Rectum (tissue), 1 donor: Measurements from ENCODE around the gene NR2F2.

GRCh38 chr15:95328984-95329941 lies 1001.2 kb upstream of the NR2F2 start:
- PRO-cap, result no peak

DNA sequence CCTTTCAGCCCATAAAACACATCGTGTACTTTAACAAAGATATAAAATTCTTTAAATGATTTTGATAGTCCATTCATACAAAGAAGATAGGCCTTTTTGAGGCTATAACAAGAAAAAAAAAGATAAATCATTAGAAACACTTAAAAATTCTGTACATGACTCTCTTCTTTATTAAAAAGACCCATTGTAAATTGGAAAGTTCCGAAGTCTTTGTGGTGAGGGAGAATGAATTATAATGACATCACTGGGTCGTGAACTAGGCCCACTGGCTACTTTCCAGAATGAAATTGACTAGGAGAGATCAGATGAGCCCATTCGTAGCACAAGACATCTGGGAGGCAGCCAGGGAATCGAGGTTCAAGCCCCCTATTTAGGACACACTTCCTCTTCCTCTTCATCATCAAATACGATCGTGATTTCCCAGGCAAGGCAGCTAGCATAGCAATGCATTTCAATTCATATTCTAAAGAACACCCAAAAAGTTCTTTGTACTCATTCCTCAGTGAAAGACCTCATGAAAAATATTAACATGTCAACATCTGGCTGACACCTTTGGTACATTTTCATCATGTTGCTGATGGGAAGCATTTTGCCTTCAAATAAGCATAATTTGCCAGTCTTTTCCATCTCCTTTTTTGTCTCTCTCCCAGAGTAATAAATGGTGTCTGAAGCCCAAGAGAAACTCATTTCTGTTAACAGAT lies 889.7 kb upstream of the NR2F2 start:
- PRO-cap, result no peak

GRCh38 chr15:95470419-95470722 lies 860.1 kb upstream of the NR2F2 start:
- PRO-cap, result no peak

GRCh38 chr15:95478068-95478571 lies 852.4 kb upstream of the NR2F2 start:
- PRO-cap, result no peak

- PRO-cap, result no peak
Observed at GRCh38 chr15:95556699-95557420, 773.6 kb upstream of the NR2F2 start.

- PRO-cap, result no peak
Observed at GRCh38 chr15:95659315-95660191, 670.9 kb upstream of the NR2F2 start.

GRCh38 chr15:95839810-95840596 lies 490.5 kb upstream of the NR2F2 start:
- PRO-cap, result no peak

GRCh38 chr15:95869822-95870455 lies 460.6 kb upstream of the NR2F2 start:
- PRO-cap, result no peak

DNA sequence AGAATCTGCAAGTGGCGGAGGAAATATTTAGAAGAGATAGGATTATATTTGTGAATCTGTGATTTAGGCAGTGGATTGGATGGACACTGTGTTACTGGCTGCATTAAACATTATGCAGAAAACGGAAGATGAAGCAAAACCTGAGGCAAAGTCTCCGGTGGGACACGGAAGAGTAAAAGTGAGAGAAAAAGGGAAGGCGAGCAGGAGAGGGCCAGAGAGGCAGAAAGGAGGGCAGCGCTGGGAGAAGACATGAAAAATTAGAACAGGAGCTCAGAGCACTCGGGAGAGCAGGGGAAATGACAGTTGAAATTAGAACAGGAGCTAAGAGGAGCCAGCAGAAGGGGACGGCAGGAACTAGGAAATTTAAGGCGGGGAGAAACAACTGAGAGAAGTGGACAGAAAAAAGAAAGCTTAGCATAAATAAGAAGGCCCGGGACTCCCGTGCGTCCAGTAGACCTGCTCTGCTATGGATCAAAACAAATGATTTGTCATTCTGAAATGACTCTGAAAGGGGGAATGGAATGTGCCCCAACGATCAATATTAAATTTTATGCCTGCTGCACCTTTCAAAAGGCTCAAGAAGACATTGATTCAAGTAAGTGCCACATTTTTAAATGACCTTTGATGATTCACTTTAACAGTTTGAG lies 340.1 kb upstream of the NR2F2 start:
- PRO-cap, result no peak

DNA sequence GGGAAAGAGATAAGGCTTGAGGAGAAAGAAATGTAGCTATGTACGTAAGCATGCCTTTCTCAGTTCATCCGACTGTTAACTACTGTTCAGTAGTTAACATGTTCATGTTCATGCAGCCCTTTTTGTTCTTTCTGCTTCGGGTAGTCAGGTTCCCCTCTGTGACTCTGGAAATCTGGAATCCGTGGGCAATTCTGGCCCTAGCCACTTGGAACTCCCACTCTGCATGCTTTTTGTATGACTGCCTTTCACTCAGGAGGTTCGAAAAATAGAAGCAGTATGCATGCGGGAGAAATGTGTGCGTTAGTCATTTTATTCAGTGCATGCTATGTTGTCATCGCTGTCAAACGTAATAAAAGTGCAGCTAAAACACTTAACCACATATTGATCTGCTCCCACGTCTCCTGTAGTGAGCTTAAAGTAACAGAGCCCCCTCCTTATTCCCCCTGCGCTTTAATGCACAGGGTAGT lies 283.1 kb upstream of the NR2F2 start:
- PRO-cap, result no peak

DNA sequence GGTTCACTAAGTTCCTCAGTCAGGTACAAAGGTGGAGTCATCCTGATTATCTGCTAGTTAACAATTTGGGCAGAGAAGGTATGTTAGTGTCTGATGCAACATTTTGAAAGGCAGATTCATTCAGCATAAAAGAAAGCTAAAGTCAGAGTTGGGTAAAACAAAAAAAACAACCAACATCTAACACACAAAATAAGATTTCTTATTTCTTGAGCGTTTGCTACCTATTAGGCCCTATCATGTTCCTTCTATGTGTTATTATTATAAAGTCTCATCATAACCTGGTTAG lies 211.6 kb upstream of the NR2F2 start:
- PRO-cap, result unidirectional peak, plus-strand start at position 81 of the sequence

DNA sequence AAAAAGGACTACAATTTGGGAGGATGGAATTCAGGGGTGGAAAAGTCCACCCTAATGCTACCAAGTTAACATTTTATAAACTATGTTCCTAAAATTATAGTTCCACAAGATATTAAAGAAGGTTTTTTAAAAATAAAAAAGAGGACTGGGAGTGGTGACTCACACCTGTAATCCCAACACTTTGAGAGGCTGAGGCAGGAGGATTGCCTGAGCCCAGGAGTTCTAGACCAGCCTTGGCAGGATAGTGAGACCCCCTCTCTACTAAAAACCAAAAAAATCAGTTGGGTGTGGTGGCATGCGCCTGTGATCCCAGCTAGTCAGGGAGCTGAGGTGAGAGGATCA lies 152.8 kb upstream of the NR2F2 start:
- PRO-cap, result no peak

- PRO-cap, result no peak
Observed at GRCh38 chr15:96213803-96214328, 116.6 kb upstream of the NR2F2 start.

GRCh38 chr15:96321248-96322374 lies 8.9 kb upstream of the NR2F2 start:
- PRO-cap, result unidirectional peak, plus-strand start at chr15:96321466; unidirectional peak, plus-strand start at chr15:96321508; bidirectional peak, plus-strand start at chr15:96321968, minus-strand start at chr15:96321881; bidirectional peak, plus-strand start at chr15:96322059, minus-strand start at chr15:96322010; bidirectional peak, plus-strand start at chr15:96322291, minus-strand start at chr15:96322230

DNA sequence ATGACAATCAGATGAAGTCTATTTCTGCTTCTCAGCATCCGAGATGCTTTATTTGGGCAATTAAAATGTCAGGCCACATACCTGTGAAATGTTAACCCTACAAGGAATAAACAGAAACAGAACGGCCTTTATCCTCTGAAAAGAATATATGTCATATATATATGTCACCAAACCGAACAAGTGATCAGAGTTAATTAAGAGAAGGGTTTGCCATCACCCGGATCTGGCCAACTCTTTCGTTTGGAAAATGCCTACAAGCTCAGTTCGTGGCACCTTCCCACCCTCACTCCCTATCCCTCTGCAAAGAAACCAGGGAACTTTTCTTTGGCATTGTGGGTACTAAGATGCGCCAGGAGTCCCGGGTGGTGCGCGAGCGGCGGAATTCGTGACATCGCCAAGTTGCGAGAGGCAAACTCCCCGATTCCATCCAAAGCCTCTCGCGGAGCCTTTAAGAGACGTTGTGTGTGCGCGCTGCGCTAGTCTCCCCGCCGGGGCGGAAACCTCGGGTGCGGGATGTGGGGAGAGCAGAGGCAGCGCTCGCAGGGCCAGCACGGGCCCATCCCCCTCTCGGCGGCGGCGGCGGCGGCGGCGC lies 571 bp upstream of the NR2F2 start:
- PRO-cap, result bidirectional peak, plus-strand start at position 479 of the sequence, minus-strand start at position 569 of the sequence

DNA sequence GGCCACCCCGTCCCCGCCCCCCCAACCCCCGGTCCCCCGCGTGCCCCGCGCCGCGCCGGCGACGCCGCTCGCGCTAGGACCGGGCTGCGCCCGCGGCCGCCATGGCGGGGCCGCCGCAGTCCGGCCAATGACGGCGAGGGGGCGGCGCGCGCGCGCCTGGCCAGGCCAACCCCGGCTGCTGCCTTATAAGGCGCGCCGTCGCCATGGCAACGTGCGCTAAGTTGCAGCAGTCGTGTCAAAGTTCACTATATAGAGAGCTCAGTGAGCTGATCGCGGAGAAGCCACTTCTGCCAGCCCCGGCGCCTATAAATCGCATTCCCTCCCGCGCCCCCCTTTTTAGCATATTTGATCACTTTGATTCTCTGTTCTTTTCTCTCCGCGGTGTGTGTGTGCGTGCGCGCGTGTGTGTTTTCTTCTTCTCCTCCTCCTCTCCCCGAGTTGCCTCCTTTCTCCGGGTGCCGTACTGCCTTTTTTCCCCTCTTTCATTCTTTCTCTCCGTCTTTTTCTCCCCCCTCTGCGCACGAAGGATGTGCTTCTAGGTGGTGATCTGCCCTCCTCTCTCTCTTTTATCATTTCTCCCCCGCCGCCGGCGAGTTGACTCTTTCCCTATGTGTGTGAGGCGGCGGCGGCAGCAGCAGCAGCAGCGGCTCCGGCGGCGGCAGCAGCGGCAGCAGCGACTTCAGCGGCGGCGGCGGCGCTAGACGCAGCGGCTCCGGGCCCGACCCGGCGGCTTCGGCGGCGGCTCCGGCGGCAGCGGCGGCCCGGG lies at the start of gene NR2F2:
Gene NR2F2 (plus strand): TSS at position 276 of the 766 bp plus-strand sequence.
- PRO-cap, result bidirectional peak, plus-strand start at position 372 of the sequence, minus-strand start at position 283 of the sequence; bidirectional peak, plus-strand start at position 673 of the sequence, minus-strand start at position 662 of the sequence

- PRO-cap, result no peak
Observed at GRCh38 chr15:96347980-96348365, 17.5 kb downstream of the NR2F2 start.

- PRO-cap, result no peak
Observed at GRCh38 chr15:96350251-96350481, 19.7 kb downstream of the NR2F2 start.

DNA sequence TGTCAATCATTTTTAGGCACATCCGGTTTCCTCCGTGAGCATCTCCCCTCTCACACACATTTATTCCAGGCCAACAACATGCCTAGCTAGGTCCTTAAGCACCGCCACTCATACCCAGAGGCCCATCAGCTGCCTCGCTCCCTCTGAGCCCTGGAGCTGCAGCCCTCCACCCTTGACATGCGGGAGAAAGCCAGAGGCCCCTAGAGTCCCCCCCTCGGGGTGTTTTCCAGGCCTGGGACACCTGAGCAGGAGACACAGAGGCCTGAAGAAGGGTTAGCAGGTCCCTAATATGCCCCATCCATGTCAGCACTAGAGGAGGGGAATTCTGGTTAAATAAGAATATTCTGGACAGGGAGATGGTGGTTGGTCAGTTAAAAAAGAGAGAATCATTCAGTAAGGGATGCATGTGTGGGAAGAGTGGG lies 22.3 kb downstream of the NR2F2 start:
- PRO-cap, result no peak

- PRO-cap, result bidirectional peak, plus-strand start at chr15:96359871, minus-strand start at chr15:96359820
Observed at GRCh38 chr15:96359652-96360556, 29.4 kb downstream of the NR2F2 start.